SK-MEL-5 (cell line): ENCODE data around the genes HRNR, LCE2D, LCE4A, SPRR2D, SPRR2B and S100A3.

DNA sequence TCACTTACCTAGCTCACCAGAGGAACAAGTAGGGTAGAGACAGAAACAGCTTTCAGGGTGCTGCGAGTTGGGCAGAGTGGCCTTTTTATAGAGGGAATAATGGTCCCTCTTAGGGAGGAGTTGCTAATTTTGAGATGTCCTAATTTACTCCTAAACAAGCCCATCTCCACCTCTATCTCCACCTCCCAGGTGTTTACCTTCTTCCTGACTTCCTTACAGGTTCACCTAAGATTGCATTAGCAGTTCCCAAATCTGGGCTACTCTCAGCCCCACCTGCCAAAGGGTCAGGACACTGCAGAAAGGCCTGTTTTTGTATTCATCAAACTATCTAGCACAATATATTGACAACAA is at the start of gene HRNR:
Gene HRNR, minus strand, starts transcription at position 59 of the 351 bp plus-strand sequence.
RAMPAGE:
- cytosol, long total RNA, result no peak
- long total RNA, result no peak
- nucleus, long total RNA, result no peak

GRCh38 chr1:152442737-152443238 is 28.7 kb upstream of the CRNN start:
RAMPAGE:
- cytosol, long total RNA, result no peak
- long total RNA, result no peak
- nucleus, long total RNA, result no peak

DNA sequence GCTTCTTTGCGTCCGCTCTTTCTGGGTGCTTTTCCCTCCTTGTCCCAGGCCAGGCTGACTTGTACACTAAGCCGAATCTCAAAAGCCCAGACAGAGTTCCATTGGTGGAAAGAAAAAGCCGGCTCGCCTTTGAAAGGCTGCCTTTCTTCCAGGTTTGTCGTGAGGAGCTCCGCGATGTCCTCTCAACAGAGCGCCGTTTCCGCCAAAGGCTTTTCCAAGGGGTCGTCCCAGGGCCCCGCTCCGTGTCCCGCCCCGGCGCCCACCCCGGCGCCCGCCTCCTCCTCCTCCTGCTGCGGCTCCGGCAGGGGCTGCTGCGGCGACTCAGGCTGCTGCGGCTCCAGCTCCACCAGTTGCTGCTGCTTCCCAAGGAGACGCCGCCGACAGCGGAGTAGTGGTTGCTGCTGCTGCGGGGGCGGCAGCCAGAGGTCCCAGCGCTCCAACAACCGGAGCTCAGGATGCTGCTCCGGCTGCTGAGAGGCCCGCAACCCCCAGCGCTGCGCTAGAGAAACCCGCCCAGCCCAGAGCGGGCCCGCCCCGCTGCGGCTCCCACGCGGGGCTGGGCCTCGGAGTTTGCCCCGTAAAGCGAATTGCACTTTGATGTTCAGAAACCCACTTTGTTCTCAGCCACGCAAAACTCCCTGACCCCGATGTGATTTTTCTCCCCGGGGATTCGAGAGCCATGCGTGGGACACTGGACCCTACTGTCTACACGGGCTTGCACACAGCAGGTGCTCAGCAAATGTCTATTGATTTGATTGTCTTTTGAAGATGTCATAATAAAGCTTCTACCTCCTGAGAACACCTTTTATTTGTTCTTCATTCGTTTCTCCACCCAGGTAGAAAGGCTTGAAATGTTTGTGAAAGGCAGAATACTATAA is 1.2 kb downstream of the CRCT1 start:
RAMPAGE:
- cytosol, long total RNA, result no peak
- long total RNA, result no peak
- nucleus, long total RNA, result no peak

DNA sequence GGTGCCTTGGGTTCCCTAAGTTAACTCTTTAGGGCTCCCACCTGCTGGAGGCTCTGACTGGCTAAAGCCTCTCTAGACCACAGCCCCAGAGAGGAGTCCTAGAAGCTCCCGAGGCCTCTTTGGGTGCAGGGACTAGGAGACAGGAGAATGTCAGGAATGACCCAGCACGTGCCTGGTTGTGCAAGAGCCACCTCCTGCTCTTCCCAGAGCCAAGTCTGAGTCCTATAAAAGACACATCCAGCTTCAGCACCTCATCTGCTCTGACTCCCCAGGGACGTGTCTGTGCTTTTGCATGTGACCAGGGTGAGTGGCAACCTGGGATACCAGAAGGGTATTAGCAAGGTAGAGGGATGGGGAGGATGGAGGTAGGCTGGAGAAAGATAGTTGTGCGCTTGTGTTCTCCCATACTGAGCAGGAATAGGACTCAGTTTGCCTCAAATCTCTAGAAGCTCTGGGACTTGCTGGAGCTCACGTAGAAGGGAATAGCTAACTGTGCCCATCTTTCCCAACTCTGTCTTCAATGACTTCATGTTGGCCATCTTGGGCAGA is at the start of gene LCE2D:
Gene LCE2D, plus strand, starts transcription at position 254 of the 549 bp plus-strand sequence.
RAMPAGE:
- cytosol, long total RNA, result no peak
- long total RNA, result no peak
- nucleus, long total RNA, result no peak

DNA sequence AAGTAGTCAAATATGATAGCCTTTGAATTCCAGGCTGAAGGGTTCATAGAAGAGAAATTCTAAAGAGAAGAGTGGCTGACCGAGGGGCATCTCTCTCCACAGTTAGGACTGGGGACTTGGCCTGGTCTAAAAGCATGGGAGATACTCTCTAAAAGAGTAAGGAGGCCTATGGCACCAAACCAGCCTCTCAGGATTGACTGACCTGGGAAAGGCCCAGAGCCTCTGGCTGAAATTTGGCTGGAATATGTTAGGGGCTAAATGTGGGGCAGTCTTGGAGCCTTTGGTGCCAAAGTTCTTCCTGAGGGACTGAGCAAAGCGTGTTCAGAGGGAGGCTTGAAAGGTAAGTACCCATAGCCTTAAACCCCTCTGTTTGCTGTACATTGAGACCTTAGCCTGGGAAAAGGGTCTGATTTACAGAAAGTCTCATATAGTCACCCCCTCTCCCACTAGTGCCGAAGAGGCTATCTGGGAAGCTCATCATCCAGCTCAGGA is at the start of gene LCE4A:
Gene LCE4A, plus strand, starts transcription at position 451 of the 492 bp plus-strand sequence.
RAMPAGE:
- cytosol, long total RNA, result no peak
- long total RNA, result no peak
- nucleus, long total RNA, result no peak

RAMPAGE:
- cytosol, long total RNA, result no peak
- long total RNA, result no peak
- nucleus, long total RNA, result no peak
Measured at GRCh38 chr1:153032417-153033141, 1.6 kb downstream of the SPRR1B start.

GRCh38 chr1:153040957-153041733 is at the start of gene SPRR2D:
Gene SPRR2D, minus strand, starts transcription at chr1:153041120.
RAMPAGE:
- cytosol, long total RNA, result start-site peak on the minus strand at chr1:153041111-153041242, 592 and 780 reads in 2 replicates
- long total RNA, result start-site peak on the minus strand at chr1:153041118-153041317, 194 and 328 reads in 2 replicates
- nucleus, long total RNA, result start-site peak on the minus strand at chr1:153041092-153041167, 31 and 13 reads in 2 replicates

RAMPAGE:
- cytosol, long total RNA, result no peak
- long total RNA, result no peak
- nucleus, long total RNA, result no peak
Measured at GRCh38 chr1:153071379-153071762, at the start of gene SPRR2B. Gene SPRR2B, minus strand, starts transcription at chr1:153071611.

DNA sequence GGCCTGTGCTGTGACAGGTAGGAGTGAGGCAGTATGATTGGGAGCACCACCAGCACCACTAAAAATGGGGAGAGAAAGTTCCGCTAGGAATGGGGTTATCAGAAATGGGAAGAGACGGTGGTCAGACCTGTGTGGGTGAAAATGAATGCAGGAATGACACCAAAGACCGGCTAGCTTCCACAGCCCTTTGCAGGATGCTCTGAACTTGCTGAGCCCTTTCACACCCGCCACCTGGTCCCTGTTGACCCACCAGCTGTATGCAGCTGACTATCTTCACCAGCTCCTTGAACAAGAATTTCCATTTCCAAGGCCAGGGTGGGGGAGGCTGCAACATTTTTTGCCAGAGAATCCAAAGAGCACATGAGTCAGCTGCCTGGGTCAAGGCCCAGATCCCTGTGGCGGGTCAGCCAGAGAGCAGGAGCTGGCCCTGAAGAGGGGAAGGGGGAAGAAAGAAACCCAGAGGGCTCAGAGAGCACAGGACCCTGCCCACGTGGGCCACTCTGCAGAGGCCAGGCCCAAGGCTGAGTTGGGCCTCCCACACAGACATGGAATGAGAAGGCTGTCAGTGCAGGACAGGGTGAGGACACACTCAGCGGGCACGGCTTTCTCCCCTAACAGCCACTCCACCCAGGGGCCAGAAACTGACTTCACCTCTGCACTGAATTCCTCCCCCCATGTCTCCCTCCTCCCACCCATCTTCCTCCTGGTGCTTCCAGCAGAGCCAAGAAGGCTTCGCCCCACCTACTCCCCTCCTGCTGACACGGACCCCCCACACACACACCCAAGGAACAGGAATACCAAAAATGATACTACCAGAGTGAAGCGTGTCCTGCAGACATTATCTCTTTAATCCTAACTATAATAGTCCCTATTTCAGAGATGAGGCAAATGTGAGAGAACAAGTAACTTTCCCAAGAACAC is 28.9 kb downstream of the S100A6 start:
RAMPAGE:
- cytosol, long total RNA, result no peak
- long total RNA, result no peak
- nucleus, long total RNA, result no peak

RAMPAGE:
- cytosol, long total RNA, result no peak
- long total RNA, result no peak
- nucleus, long total RNA, result no peak
Measured at GRCh38 chr1:153535114-153535907, 480 bp downstream of the S100A6 start.

DNA sequence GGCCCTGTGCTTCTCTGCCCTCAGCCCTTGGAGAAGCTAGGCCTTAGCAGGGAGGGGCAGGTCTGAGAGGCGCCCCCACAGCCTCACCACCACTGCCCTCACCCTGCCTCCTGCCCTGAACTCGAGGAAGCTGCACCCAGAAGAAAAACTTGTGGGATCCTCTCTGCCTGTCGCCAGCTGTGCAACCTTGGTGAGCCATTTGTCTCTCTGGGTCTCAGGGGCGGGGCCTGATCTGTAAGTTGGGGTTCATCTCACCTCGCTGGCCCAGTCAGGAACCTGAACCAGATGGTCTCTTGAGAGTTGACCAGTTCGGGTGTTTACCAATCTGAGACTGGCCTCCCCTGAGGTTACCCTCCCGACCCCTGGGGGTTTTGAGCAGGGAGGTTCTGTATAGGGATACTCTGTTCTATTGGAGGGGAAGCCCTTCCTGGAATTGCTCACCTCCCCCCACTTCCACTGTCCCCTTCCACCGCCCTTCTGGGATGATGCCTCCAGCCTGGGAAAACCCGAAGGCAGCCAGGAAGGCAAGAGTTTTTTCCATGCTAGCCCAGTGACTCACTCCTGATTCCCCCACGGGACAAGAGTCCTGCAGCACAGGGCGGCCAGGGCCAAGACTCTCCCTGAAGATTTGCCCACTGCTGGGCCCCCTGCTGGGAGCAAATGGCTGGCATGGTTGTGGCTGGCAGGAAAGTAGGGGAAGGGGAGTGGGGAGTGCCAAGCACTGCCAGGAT is at the start of gene S100A3:
Gene S100A3, minus strand, starts transcription at position 333 of the 731 bp plus-strand sequence.
RAMPAGE:
- cytosol, long total RNA, result no peak
- long total RNA, result no peak
- nucleus, long total RNA, result no peak

DNA sequence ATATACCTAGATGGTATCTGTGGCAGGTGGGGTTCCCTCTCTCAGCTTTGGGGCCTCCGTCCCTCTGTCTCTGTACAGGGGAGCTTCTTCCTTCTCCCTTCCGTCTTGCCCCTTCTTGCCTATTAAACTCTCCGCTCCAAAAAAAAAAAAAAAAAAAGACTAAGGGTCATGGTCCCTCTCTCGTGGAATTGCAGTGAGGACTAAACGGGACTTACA is 6.6 kb downstream of the S100A16 start:
RAMPAGE:
- cytosol, long total RNA, result no peak
- long total RNA, result no peak
- nucleus, long total RNA, result no peak

DNA sequence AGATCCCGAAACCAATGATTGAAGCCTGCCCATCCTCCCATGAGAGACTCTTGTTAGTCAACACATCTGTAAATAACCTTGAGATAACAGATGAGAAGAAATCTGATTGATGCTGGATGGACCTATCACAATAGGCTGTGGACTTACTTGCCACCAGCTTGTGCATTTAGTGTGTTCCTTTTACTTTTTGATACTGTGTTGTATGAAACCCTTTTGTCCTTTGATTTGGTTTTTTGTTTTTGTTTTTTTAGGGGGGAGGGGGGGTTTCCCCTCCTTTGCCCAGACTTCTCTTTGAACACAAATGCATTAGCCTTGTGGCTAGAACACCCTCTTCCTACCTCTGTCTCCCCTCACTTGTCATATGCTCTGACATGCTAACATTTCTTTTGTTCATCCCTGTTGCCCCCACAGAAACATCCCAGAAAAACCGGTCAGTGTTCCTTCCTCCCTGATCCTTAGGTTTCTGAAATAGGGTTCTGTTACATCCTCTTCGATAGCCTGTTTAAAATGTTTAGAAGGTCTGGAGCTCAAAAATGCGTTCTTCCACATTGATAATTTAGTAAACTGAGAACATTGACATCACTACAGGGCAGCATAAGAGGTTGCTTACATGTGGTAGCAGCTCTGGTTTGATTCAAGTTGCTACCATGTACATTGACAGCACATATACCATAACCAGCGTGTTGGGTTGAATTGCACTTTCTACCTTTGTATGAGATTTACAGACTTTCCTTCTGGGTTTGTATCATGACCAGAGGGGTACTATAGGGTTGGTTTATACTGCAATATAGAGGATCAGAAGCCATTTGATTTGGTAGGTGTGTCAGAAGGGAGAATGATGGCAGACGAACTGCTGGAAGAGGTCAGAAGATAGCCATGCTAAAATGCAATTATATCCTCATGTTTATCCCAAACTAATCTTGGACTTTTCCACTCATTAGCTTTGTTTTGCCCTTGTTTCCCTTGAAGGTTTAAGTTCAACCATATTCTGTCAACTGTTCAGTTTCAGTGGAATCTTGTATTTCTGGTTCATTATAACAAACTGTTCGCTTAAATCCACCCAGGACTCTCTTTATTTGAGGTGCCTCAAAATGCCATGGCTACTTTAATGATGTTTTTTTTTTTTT is 11.7 kb downstream of the CHTOP start:
RAMPAGE:
- cytosol, long total RNA, result no peak
- long total RNA, result no peak
- nucleus, long total RNA, result no peak

DNA sequence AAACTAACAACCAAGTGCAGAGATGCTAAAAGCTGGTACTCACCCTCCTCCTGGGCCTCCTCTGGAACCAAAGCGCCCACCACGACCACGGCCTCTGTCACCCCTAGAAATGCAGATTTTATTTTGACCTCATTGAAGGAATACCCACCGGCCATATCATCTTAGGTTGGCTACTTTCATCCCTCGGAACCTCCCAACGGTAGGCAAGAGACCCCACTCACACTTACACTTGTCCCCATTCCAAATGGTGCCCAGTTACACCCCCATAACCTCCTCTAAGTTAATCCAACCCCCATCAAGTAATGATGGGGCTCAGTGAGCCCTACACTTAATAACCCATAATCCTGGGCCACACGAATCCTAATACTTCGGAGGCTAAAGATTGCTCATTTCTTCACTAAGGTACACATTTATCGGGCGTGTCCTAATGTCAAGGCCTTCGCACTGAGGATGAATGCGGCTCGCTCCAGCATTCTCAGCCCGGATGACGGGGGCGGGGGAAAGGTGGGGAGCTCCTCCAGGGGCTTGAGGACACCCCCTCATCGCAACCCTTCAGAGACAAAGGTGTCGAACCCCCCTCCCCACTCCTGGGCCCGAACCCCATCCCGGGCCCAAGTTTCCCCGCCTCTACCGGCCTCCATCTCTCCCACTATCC is 538 bp downstream of the ILF2 start:
RAMPAGE:
- cytosol, long total RNA, result no peak
- long total RNA, result no peak
- nucleus, long total RNA, result no peak

RAMPAGE:
- cytosol, long total RNA, result no peak
- long total RNA, result no peak
- nucleus, long total RNA, result no peak
Measured at GRCh38 chr1:153677606-153678074, 848 bp upstream of the NPR1 start.

RAMPAGE:
- cytosol, long total RNA, result no peak
- long total RNA, result no peak
- nucleus, long total RNA, result no peak
Measured at GRCh38 chr1:153697635-153698467, 19.4 kb downstream of the NPR1 start.

DNA sequence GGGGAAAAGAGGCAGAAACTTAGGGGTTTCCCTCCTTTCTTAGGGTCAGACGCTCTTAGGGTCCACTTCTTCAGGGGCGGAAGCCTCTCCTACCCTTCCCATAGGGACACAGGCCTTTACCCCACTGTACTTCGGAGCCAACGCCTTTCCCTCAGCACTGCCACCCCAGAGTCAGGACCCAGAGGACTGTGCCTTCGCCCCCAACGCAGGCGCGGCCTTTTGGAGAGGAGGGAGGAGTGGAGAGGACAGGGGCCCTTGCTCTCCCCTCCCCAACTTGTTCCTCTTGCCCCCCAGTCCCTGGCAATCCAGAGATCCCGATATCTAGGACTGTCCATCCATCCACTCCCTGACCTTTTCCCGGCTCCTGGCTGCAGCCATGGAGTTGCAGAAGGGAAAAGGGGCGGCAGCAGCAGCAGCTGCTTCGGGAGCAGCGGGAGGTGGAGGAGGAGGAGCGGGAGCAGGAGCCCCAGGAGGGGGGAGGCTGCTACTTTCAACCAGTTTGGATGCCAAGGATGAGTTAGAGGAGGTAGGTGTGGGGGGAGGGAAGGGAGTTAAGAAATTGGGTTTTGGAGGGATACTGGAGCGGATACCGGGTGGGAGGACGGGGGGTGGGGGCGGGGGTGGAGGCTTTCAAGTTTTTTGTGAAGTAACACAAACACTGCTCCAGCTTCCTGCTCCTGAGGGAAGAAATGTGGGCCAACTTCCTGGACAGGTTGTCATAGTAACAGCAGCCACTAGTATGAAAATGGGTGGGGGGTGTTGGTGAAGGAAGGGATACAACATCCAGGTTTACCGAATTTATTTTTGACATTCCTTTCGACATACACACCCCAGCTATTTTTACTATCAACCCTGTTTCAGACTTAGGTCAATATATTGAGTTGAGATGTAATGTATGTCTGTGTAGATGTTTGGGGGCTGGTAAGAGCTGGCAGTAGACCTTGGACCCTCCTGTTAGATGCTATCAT is 693 bp downstream of the INTS3 start:
RAMPAGE:
- cytosol, long total RNA, result no peak
- long total RNA, result no peak
- nucleus, long total RNA, result no peak

GRCh38 chr1:153731188-153731389 is 3.2 kb downstream of the INTS3 start:
RAMPAGE:
- cytosol, long total RNA, result no peak
- long total RNA, result no peak
- nucleus, long total RNA, result no peak

DNA sequence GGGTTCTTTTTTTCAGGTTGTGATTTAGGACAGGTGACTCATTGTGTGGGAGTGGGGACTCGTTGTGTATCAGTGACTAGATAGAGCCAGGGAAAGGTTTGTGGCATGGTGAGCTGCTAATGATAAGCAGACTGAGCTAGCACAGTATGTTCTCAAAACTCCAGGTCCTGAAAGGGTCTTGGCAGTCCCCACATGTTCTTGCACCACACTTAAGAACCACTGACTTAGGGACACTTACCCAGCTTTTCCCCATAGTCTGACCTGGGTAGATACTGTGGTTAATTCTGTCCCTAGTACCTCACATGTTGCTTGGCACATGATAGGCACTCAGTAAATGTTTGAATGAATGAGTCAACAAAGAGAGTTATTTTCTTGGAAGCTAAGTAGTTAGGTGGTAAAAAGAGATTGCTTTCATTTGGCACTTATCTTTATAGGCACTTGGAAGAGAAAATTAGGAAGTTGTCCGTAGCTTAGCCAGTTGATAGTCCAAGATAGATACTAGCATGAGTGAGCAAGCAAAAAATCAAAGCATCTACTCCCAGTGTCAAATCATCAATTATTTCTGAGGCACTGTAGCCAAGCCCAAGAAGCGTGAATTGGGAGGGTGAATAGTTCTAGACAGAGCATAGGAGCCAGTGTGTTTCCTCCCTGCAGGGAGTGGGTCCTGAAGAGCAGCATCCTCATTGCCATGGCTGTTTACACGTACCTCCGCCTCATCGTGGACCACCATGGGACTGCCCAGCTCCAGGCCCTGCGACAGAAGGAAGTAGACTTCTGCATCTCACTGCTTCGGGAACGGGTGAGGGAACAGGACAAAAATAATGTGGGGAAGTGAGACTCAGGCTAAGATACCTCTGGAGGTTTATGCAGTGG is 22.8 kb downstream of the INTS3 start:
RAMPAGE:
- cytosol, long total RNA, result no peak
- long total RNA, result no peak
- nucleus, long total RNA, result no peak

RAMPAGE:
- cytosol, long total RNA, result no peak
- long total RNA, result no peak
- nucleus, long total RNA, result no peak
Measured at GRCh38 chr1:153780207-153780482, 4.9 kb downstream of the SLC27A3 start.